AG04450 (cell line): ENCODE measurements around the gene TNNC2.

- CAGE, long polyA plus RNA: no peak
- RRBS: no CpG with 5 or more reads among the region's 2 CpGs
Measured at GRCh38 chr20:44467997-44468229, 7.8 kb upstream of the TTPAL start.

DNA sequence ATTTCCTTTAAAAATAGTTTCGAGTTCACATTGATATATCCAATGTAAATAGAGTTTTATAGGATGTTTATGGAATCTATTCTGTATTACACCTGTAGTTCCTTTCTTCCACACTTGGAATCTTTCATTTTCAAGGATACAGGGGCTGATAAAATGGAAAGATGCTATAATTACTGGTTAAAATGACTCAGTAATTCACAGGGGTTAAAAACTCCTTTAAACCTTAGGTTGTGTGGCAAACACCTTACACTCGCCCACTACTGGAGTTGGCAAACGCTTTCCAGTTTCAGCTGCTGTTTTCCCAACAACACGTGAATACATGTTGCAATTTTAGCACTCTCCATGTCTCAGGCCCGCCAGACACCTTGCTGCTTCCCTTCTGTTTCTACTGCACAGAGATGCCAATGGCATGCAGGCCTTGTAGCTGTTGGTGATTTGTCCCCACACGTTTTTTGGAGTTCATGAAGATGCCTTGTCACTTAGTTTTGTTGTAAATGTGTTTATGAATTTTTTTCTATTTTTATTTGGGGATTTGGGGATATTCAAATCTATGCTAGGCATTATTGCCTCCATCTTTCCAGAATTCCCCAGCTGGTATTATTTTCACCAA, 5.4 kb upstream of the TTPAL start:
- CAGE, long polyA plus RNA: no peak
- RRBS: no CpG with 5 or more reads among the region's 6 CpGs

GRCh38 chr20:44471281-44471987, 4.2 kb upstream of the TTPAL start:
- CAGE, long polyA plus RNA: no peak
- RRBS: no CpG with 5 or more reads among the region's 9 CpGs

DNA sequence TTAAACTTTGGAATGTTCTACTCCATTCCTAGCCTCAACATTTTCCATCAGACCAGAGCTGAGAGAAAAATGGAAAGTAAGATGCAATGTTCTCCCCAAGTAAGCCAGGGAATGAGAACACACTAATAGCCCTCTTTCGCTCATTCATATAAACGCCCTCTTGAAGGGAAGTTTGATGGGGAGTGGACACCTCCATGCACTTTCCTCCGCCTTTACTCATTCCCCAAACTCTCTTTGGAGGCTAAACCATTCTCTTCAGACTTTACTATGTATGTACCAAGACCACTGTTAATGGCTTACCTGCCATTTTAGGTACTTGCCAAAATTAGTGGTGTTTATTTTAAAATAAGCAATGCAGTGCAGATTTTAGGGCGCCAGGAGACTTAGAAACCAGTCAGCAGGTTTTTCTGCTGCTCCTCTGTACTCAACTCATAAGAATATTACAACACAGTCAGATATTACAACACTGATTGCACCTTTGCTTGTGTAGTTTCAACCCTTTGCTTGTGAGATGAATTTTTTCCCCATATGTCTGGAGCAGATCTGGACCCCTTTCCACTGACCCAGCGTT, 5.9 kb downstream of the TTPAL start:
- CAGE, long polyA plus RNA: no peak
- RRBS: no CpG with 5 or more reads among the region's 5 CpGs

DNA sequence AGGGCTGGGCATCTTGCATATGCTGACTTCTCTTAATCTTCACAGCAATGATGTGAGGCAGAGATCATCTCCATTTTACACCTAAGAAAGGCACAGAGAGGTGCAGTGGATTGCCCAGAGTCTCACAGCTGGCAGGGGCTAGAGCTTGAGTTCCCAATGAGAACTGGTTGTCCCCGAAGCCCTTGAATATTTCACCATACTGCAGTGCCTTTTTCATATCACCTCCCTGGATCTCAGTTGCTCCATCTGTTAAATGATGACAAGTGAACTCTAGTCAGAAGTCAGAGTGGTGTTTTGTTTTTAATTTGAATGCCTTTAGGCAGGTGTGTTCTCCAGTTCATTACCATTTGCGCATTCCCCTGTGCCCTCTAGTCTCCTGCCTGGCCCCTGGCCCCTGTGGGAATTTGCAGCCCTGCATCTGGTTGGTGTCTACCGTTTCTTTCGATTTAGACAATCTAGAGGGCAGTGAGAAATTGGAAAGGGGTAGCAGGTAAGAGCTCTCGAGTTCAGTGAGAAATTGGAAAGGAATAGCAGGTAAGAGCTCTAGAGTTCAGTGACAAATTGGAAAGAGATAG, 3.1 kb downstream of the PKIG start:
- CAGE, long polyA plus RNA: no peak
- RRBS: no CpG with 5 or more reads among the region's 5 CpGs

- CAGE, long polyA plus RNA: no peak
- RRBS: no CpG with 5 or more reads among the region's 7 CpGs
Measured at GRCh38 chr20:44597937-44598407, 15.6 kb downstream of the PKIG start.

DNA sequence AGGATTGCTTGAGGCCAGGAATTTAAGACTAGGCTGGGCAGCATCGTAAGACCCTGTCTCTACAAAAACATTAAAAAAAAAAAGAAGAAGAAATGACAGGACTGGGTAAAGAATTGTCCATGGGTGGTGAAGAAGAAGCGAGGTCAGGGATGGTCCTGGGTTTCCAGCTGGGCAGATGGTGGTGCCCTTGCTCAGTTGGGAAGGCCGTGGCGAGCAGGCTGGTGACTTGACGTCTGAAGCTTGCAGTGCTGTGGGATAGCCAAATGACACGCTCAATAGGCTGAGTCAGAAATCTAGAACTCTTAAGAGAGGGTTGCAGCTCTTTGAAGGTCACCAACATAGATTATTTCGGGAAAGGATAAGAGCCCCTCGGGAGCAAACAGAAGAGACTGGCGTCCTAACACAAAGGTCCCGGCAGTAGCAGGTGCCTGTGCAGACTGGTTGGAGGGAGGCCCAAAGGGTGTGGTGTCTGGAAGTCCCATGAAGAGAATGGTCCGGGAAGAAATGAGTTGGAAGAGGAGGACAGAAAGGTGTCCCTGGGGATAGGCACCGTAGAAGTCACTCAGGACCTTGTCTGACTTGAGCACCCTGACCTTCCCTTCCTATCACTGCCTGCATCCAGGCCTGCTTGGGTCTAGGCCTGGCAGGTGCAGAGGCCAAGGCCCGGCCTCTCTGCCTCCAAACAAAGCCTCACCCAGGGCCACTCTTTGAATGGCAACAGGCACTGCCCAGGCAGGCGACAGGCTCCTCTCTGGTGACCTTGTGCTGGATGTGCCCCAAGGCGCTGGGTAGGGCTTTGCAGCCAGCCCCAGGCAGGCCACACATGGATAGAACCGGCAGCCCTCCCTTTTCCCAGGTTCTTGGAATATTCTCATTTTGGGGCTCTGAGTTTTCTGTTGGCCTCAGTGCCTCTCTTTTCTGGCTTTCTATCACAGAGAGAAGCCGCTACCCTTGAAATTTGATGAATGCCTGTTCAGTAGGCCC, 18.5 kb downstream of the PKIG start:
- CAGE, long polyA plus RNA: no peak
- RRBS: 60% methylated on average over 2 of the region's 17 CpGs

- CAGE, long polyA plus RNA: no peak
- RRBS: no CpG with 5 or more reads among the region's 15 CpGs
Measured at GRCh38 chr20:44706197-44707070, 8.7 kb upstream of the CCN5 start.

GRCh38 chr20:44716326-44716939, 1.3 kb downstream of the CCN5 start:
- CAGE, long polyA plus RNA: no peak
- RRBS: no CpG with 5 or more reads among the region's 12 CpGs

- CAGE, long polyA plus RNA: no peak
- RRBS: 33% methylated on average over 6 of the region's 27 CpGs
Measured at GRCh38 chr20:44911182-44911972, 1.5 kb downstream of the PABPC1L start.

- CAGE, long polyA plus RNA: no peak
- RRBS: no CpG with 5 or more reads among the region's 6 CpGs
Measured at GRCh38 chr20:45330076-45330744, 18.0 kb downstream of the SDC4 start.

DNA sequence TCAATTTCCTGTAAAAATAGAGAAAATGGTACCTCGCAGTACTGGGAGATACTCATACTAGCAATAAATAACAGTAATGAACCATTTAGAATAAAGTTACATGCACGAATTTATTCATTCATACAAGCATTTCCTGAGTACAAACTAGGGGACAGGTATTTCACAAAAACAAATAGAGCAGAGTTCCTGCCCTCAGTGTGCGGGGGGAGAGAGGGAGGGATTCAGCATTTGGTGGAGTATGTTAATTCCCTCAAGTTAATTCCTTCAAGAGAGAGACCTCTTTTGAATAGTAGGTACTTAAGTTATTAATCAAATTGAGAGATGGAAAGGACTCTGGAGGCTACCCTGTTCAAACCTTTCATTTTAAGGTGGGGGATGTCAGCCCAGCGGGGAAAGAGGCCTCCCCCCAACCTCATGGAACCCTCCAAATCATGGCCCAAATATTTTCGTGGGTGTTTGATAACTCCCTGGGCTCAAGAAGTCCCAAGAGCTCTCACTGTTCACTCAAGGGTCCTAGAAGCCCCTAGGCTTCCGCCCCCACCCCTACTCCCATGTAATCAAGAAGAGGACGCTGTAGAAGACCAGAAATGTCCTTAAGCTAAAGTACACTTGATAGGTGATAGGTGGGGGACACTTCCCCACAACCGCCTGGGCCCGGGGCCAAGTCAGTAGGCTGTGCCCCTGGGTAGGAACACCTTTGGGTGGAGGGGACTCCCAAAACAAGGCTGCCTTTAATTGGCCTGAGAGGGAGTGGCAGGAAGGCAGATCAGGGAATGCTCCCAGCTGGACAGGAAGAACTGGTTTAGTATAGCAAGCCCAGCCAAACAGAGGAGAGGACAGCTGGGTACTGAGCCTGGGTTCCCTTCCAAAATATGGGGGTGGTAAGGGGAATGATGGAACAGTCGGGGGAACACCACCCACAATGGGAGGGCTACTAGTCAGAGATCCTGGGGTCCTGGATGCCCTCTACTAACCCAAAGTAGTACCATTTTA, 2.9 kb downstream of the SDC4 start:
- CAGE, long polyA plus RNA: no peak
- RRBS: no CpG with 5 or more reads among the region's 10 CpGs

GRCh38 chr20:45354996-45355624, 6.9 kb upstream of the SDC4 start:
- CAGE, long polyA plus RNA: no peak
- RRBS: no CpG with 5 or more reads among the region's 6 CpGs

DNA sequence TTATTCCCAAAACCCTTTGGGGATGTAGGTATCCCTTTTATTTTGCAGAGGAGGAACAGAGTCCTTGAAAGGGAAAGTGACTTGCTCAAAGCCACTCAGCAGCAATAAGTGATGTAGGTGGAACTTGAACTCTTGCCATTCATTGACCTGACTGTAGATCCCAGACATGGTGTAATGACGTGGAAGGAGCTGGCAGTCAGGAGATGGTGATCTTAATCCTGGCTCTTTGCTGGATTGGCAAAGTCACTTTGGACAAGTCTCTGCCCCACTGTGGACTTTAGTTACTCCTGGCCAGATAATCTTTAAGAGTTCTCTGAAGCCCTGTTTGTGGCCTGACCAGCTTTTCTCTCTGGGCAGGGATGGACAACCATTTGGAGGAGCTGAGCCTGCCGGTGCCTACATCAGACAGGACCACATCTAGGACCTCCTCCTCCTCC, 1.5 kb downstream of the DBNDD2 start:
- CAGE, long polyA plus RNA: no peak
- RRBS: no CpG with 5 or more reads among the region's 2 CpGs

- CAGE, long polyA plus RNA: no peak
- RRBS: no CpG with 5 or more reads among the region's 8 CpGs
Measured at GRCh38 chr20:45447512-45447869, 22.1 kb upstream of the WFDC2 start.

DNA sequence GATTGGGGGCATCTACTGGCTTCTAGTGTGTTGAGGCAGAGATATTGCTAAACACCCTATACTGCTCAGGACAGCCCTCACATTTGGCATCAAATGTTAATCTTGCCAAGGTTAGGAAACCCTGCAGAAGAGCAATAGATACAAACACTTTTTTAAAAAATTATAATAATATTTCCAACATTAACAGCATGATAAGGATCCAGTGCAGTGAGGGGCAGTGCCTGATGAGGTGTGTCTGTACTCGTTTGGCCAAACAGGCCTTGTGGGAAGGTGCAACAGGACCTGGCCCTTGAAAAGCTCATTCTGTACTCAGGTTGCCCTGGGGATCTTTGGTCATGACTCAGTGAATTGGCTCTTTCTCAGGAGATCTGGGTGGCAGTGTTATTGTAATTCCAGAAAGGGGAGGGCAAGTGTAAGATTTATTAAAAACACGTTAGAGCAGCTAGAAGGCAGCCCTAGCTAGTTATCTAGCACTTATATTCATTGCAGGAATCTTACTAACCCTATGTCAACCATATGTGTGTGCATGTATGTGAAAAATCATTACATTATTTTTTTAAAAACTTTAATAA, 2.8 kb upstream of the SPINT3 start:
- CAGE, long polyA plus RNA: no peak
- RRBS: no CpG with 5 or more reads among the region's 2 CpGs

GRCh38 chr20:45822066-45822564, 5.0 kb downstream of the TNNC2 start:
- CAGE, long polyA plus RNA: no peak
- RRBS: no CpG with 5 or more reads among the region's 3 CpGs

DNA sequence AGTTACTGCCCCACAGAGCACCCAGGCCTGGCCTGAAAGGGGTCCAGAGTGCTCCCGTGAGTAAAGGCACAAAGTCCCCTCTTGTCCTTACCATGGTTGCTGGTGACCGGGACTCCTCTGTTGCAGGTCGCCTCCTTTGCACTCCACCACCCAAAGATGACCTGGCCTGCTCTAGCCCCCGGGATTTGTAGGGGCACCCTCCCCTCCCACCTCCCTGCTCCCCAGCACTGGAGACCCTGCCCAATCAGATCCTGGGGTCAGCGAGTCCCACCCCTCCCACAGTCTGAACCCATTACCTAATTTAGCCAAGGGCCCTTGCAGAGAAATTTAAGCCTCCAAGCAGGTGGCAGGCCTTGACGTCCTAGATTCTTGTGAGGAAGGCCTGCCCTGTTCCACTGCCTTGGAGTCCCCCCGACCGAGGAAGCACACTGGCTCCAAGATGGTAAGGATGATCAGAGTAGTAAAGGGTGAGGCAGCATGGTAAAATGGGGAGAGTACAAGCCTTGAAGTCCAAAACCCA, at the start of gene TNNC2:
TNNC2 (minus strand) TSS at position 158 of the 520 bp plus-strand sequence.
- CAGE, long polyA plus RNA: no peak
- RRBS: 96% methylated on average over 3 of the region's 8 CpGs

GRCh38 chr20:45842977-45843576, 9.5 kb downstream of the SNX21 start:
- CAGE, long polyA plus RNA: no peak
- RRBS: no CpG with 5 or more reads among the region's 9 CpGs

DNA sequence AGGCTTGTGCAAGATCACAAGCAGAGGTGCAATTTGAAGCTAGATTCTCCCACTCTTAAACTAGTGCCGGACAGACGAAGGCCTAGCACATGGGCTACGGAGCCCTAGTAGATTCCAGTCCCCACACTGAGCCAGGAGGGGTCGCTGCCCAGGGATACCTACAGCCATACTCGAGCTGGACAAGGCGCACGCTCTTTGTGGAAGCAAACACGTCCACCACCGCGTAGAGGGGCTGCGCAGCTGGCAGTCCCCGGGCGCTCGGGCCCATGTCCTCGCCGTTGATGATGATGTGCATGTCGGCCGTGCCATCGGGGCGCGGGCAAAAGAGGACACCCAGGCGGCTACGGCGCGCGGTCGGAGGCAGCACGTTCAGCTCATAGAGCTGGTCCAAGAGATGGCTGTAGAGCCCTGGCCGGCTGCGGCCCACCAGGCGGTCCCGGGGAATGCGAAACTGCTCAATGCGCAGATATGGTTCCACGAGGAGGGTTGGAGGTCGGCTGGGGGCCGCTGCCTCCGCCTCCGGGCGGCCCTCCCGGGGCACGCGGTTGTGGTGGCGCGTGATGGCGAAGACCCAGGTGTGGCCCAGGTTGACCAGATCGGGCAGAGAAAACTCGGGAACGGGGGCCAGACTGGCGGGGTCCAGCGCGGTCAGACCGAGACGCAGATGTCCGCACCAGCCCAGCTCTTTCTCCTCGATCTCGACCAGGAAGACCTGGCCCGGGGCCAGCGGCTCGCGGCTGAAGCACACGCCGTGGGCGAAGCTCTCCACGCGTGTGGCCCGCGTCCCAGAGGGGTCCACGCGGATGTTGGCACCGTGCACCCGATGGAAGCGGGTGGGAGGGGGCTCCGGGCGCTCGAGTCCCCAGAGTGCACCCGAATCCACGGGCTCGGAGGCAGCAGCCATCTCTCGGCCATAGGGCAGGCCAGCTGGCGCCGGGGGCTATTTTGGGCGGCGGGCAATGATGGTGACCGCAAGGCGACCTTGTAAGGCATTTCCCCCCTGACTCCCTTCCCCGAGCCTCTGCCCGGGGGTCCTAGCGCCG, 599 bp downstream of the NEURL2 start:
- CAGE, long polyA plus RNA: no peak
- RRBS: 2% methylated on average over 20 of the region's 90 CpGs